Breast epithelium (tissue), 2 donors: ENCODE measurements around a stretch of chrX.

DNA sequence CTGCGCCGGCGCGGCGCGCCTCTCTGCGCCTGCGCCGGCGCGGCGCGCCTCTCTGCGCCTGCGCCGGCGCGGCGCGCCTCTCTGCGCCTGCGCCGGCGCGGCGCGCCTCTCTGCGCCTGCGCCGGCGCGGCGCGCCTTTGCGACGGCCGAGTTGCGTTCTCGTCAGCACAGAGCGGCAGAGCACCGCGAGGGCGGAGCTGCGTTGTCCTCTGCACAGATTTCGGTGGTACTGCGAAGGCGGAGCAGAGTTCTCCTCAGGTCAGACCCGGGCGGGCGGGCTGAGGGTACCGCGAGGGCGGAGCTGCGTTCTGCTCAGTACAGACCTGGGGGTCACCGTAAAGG lies 31.7 kb downstream of the IL9R start:
- PRO-cap = no peak
- RAMPAGE, long total RNA, 2 experiments = no peak in any of the 2 experiments